Metanephros (tissue), 2 donors: ENCODE data around the genes OR12D2, OR11A1 and HLA-F.

DNA sequence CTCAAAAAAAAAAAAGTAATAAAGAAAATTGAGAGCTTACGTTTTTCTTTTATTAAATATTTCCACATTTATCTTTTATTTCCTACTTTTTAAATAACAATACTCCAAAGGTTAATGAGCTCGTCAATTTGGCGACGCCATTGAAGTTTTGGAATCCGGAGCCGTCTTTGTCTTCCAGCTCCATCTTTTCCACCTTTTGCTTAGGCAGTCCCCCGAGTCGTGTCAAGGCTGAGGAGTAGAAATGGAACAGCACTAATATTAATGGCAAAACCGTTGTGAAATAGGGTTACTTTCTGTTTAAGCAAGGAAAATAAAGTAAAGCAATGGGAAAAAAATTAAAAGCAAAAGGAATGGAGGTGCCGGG lies 85.7 kb downstream of the TRIM27 start:
- RAMPAGE, long total RNA, result no peak

DNA sequence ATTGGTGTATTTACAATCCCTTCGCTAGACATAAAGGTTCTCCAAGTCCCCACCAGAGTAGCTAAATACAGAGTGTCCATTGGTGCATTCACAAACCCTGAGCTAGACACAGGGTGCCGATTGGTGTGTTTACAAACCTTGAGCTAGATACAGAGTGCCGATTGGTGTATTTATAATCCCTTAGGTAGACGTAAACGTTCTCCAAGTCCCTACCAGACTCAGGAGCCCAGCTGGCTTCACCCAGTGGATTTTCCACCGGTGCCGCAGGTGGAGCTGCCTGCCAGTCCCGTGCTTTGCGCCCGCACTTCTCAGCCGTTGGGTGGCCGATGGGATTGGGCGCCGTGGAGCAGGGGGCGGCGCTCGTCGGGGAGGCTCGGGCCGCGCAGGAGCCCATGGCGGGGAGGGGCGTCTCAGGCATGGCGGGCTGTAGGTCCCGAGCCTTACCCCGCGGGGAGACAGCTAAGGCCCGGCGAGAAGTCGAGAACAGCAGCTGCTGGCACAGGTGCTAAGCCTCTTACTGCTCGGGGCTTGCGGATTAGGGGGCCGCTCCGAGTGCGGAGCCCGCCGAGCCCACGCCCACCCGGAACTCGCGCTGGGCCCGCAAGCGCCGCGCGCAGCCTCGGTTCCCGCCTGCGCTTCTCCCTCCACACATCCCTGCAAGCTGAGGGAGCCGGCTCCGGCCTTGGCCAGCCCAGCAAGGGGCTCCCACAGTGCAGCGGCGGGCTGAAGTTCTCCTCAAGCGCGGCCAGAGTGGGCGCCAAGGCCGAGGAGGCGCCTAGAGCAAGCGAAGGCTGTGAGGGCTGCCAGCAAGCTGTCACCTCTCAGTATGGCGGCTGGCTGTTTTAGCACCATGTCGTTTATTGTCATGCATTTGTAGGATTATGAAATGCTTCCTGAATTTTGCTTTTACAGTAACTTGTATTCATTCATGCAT lies 57.3 kb downstream of the TRIM27 start:
- RAMPAGE, long total RNA, result no peak

- RAMPAGE, long total RNA, result no peak
These were observed 1.9 kb downstream of the TRIM27 start for GRCh38 chr6:28921732-28922476.

- RAMPAGE, long total RNA, result no peak
These were observed 17.6 kb upstream of the TRIM27 start for GRCh38 chr6:28941206-28941978.

GRCh38 chr6:28943421-28944147 lies 19.8 kb upstream of the TRIM27 start:
- RAMPAGE, long total RNA, result no peak

- RAMPAGE, long total RNA, result no peak
These were observed 34.3 kb upstream of the TRIM27 start for GRCh38 chr6:28958064-28958531.

DNA sequence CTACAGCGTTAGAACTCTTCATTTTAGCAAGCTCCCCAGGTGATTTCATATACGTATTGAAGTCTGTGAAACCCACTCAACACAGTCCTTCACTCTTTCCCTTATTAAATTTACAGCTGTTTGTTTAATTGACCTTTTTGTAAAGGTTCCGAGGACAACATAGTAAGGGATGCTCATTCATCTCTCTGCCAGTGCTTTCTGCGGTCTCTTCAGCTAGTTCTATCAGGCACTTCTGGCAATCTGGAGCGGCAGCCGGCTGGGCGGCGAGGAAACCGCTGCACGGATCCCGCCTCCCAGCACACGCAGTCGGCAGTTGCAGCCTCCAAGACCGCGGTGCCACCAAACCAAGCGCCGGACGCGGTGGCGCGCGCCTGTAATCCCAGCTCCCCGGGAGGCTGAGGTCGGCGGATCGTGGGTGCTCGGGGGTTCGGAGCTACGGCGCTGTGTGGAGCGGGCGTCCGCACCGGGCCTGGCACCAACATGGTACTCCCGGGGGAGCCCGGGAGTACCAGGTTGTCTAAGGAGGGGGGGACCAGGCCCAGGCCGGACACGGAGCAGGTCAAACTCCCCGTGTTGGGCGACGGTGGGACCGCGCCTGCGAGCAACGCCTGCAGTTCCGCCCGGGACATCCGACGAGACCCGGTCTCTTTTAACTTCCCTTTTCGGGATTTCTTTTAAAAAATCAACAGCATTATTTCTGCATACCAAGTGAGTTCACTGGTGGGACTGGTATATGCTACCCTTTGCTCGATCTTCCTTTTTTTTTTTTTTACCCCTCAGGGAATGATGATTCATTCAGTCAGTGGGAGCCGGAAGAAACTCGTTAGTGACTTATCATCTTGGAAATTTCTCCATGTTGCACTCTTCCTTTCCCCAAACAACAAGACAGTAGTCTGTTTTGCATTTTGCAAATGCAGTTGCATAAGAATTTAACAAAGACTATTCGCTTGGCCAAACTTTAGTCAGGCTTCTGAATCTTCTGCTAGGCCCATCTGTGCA lies 27.7 kb downstream of the ZNF311 start:
- RAMPAGE, long total RNA, result no peak

DNA sequence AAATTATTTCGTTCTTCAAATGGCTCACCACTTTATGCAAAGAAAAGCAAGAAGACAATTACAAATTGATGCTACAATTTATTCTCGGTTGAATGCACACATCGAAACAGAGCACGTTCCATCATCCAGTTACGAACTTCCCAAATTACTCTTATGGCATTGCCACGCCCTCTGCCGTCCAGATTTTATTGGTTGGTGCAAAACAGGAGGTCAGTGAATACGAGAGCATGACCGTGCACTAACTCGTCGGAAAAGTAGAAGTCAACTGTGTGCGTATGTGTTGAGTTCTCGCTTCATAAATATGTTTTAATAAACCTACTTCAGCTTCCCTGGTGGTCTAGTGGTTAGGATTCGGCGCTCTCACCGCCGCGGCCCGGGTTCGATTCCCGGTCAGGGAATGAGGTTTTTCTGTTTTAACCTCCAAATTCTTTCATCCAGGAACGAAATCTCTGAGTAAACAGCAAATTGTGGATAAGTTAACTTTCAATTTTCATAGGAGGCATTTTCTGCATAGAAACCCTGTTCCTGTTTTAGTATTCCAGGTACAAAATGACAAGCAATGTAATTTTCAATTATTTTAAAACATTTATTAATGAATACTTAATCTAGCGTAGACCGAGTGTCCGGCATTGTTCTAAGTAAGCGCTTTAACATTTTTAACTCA lies 23.1 kb downstream of the ZNF311 start:
- RAMPAGE, long total RNA, result no peak

DNA sequence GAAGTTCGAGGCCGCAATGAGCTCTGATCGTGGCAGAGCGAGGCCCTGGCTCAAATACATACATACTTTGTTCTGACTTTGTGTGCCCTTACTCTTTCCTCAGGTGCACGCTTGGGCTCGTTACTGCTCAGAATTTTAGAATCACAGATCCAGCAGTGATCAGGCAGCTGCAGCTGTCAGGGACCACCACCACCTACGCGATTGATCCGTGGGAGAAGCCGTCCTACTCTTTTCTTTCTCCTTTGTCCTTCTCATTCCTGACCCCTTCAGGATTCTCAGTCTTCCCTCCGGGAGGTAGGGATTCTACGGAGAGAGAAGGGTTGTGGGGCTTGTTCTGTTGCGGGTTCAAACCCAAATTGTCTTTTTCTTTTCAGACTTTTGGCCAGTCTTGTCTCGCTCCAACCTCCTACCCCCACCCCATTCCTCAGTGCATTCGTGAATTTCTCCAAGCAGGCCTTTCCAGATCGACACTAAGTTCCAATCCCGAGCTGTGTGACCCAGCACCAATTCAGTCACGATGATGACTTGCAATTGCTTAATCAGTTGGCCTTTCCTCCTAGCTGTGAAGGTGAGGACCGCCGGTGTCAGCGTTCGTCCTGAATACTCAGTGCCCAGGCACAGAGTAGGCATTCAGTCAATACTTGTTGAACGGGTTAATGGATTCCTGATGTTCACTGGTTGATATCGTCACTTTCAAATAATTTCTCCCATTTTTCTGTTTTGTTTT lies 19.0 kb downstream of the ZNF311 start:
- RAMPAGE, long total RNA, result no peak

GRCh38 chr6:28988409-28989335 lies 16.4 kb downstream of the ZNF311 start:
- RAMPAGE, long total RNA, result no peak

GRCh38 chr6:29395358-29395832 lies at the start of gene OR12D2:
TSS of gene OR12D2 (plus strand) at chr6:29395631.
- RAMPAGE, long total RNA, result no peak

- RAMPAGE, long total RNA, result no peak
These were observed at the start of gene OR11A1 for GRCh38 chr6:29456812-29457311. TSS of gene OR11A1 (minus strand) at chr6:29457071.

GRCh38 chr6:29633626-29633970 lies 615 bp upstream of the GABBR1 start:
- RAMPAGE, long total RNA, result no peak

GRCh38 chr6:29641720-29642079 lies 8.7 kb upstream of the GABBR1 start:
- RAMPAGE, long total RNA, result no peak

DNA sequence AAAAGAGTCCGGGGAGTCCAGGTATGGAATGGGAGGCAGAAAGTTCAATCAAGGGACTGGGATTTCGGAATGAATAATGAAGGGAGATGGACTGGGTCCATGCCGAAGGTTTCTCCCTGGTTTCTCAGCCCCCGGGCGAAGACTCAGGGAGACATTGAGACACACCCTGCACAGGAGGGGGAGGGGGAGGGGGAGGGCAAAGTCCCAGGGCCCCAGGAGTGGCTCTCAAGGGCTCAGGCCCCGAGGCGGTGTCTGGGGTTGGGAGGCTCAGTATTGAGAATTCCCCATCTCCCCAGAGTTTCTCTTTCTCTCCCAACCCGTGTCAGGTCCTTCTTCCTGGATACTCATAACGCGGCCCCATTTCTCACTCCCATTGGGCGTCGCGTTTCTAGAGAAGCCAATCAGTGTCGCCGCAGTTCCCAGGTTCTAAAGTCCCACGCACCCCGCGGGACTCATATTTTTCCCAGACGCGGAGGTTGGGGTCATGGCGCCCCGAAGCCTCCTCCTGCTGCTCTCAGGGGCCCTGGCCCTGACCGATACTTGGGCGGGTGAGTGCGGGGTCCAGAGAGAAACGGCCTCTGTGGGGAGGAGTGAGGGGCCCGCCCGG lies at the start of gene HLA-F:
HLA-F (plus strand) TSS at position 455 of the 607 bp plus-strand sequence.
- RAMPAGE, long total RNA, result no peak

- RAMPAGE, long total RNA, result no peak
These were observed 29.4 kb downstream of the HLA-F start for GRCh38 chr6:29752156-29753524.

DNA sequence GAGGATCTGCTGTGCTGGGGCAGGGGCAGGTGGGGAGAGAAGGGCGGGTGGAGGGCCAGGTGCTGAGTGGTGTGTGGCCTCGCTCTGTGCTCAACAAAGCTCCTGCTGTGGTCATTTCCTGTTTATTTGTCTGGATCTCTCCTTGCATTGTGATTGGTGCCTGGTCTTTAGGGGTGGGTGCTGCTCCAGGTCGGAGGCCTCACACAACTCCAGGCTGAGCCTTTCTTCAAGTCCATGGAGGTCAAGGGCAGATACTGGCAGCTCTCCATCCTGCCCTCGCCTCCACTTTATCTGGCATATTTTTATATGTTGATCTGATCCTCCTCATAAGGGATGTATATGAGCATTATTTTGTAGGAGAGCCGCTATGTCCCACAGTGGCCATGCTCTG lies 36.2 kb downstream of the HLA-F start:
- RAMPAGE, long total RNA, result no peak

DNA sequence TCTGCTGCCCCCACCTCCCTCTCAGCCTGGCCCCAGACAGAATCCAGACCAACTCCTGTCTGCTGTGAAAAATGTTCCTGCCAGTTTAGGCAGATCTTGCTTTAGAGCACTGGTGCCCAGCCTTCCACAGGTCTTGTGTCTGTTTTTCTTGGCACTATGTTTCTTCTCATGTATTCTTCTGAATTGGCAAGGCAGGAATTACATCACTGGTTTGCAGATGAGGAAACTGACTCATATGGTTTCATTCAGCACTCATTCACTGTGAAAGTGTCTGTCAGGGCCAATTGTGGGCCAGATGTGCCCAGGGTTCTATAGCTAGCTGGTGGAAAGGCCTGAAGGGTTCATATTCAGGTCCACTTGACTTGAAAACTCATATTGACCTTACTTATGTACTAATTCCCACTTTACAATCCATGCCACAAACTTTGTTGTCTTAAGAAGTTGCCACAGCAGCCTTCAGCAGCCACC lies 40.4 kb downstream of the HLA-F start:
- RAMPAGE, long total RNA, result no peak

DNA sequence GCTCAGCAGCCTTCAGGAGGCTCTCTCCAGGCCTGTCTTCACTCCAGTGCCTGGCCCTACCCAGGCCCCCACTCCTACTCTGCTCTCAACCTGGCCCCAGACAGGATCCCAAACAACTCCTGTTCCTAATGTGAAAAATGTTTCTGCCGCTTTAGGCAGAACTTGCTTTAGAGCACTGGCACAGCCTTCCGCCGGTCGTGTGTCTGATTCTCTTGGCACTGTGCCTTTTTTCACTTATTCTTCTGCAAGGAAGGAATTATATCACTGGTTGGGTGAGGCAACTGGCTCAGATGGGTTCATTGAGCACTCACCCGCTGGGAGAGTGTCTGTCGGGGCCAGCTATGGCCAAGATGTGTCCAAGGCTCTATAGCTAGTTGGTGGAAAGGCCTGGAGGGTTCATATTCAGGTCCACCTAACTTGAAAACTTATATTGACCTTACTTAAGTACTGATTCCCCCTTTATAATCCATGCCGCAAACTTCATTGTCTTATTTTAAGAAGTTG lies 33.6 kb upstream of the HLA-A start:
- RAMPAGE, long total RNA, result no peak

- RAMPAGE, long total RNA, result no peak
These were observed 23.7 kb downstream of the HLA-A start for GRCh38 chr6:29965757-29966673.